Metastatic Lung Carcinoma in the Adrenal Gland (tissue), 1 donor: ENCODE measurements around a stretch of chr1.

- PRO-cap = bidirectional peak, plus-strand start at chr1:58816482, minus-strand start at chr1:58816422
Measured at GRCh38 chr1:58816087-58816754, 32.4 kb upstream of the JUN start.

GRCh38 chr1:58903139-58904517, 119.8 kb upstream of the JUN start:
- PRO-cap = bidirectional peak, plus-strand start at chr1:58903895, minus-strand start at chr1:58903737; bidirectional peak, plus-strand start at chr1:58904211, minus-strand start at chr1:58904089

DNA sequence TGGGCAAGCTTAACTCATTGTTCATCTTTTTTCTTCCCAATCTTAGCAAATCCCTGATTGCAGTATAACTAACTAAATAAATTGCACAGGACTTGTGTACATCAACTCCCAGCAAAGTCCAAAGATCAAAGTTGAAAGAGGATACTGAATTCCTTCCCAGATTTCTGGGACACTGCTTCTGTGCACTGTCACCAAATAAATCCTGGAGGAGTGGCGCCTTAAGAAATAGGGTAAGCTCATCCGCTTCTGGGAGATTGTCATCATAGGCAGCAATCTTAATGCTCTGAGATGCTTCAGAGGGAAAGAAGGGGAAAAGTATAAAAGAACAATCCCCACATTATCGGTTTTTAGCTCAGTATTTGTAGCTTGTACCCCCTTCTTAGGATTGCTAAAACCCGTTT, 19.2 kb downstream of the FGGY start:
- PRO-cap = no peak

DNA sequence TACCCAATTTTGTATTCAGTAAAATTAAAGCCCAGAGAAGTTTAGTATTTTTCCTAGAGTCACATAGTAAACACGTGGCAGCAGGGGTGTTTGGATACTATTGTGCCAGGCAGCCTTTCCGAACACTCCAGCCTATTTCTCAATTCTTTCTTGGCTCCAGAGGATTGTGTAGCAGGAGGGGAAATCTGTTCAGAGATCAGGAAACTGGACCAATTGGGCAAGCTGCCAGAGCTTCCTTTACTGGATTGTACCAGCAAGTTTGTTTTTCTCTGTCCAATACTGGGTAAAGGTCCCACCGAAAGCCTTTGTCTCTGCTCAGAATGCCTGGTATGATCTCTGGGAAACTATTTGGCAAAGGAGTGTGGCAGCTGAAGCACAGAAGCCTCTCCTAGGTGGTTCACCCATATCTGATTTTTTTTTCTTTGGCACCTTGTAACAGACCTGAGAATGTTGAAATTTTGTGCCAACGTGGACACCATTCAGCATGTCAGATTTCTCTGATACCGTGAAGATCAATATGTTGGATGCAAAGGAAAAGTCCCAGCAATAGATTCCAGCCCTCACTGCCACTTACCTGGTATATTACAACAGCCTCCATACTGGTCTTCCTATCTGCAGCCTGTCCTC, 126.1 kb downstream of the FGGY start:
- PRO-cap = no peak

DNA sequence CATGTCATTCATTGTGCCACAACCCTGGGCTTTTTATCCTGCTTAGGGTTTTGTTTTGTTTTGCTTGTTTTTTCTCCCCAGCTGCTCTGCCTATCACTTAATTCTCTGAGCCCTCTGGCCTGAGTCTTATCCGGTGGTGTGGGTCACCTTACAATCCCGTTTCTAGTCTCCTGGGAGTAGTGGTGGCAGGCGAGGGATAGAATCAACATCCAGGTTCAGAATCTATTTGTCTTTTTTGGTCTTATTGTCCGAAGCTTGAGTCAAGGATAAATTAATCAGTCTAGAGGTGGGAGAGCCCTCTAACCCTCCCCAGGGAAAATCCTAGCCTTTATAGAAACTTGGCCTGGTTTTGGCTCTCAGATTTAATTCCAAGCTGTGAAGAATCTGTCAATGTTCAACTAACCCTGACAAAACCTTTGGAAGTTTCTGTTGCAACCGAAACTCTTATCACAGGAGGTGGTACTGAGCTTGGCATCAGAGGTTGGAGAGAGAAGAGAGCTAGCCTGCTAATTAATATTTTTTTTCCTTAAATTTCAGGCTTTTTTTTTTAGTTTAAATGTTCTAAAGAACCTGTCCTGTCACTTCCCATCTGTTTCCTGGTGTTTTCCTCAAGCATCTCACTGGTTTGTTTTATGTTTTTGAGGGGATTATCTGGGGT, 246.4 kb downstream of the FGGY start:
- PRO-cap = no peak

- PRO-cap = no peak
Measured at GRCh38 chr1:59594029-59594881, 220.5 kb upstream of the HOOK1 start.

DNA sequence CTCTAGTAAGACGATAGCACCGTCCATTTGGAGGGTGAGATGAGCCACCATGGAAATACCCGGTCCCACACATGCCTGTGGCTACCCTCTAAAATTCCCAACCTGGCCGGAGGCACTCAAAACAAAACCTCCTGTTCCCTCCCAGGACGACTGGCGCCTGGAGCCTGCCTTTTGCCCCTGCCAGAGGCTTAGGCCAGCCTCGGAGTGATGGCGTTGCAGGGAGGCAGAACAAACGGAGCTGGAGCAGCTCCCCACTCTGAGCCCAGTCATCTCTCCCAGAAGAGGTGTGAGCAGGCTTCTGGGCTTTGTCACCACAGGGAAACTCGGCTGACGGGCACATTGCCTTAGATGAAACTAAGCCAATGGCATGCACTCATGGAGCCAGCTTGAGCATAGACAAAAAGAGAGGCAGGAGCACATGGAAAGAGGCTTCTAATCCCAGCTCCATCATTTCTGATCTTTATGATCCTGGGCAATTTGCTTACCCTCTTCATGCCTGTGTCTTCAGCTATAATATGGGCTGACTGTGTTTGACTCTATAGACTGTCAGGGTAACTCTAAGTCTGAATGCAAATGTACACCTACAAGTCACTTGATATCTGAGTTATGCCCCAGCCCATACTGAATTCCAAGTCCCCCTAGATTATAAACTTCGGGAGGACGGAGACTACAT, 213.6 kb upstream of the HOOK1 start:
- PRO-cap = no peak

GRCh38 chr1:59759070-59760009, 55.4 kb upstream of the HOOK1 start:
- PRO-cap = no peak

GRCh38 chr1:59843248-59843946, 28.6 kb downstream of the HOOK1 start:
- PRO-cap = no peak

- PRO-cap = no peak
Measured at GRCh38 chr1:59847997-59848490, 33.3 kb downstream of the HOOK1 start.

DNA sequence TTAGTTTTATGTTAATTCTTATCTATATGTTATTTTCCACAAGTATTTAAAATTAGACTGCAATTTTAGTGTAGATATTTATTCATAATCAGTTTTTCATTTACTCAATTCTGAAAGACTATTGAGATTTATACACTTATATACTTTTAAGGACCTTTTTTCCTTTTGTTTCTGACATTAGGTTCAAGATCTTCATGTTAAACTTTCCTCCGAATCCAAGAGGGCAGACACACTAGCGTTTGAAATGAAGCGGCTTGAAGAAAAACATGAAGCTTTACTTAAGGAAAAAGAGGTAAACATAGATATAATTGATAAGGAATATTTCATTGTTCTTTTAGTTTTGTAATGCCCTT, 34.1 kb downstream of the HOOK1 start:
- PRO-cap = no peak

GRCh38 chr1:59858354-59858793, 43.6 kb downstream of the HOOK1 start:
- PRO-cap = no peak

DNA sequence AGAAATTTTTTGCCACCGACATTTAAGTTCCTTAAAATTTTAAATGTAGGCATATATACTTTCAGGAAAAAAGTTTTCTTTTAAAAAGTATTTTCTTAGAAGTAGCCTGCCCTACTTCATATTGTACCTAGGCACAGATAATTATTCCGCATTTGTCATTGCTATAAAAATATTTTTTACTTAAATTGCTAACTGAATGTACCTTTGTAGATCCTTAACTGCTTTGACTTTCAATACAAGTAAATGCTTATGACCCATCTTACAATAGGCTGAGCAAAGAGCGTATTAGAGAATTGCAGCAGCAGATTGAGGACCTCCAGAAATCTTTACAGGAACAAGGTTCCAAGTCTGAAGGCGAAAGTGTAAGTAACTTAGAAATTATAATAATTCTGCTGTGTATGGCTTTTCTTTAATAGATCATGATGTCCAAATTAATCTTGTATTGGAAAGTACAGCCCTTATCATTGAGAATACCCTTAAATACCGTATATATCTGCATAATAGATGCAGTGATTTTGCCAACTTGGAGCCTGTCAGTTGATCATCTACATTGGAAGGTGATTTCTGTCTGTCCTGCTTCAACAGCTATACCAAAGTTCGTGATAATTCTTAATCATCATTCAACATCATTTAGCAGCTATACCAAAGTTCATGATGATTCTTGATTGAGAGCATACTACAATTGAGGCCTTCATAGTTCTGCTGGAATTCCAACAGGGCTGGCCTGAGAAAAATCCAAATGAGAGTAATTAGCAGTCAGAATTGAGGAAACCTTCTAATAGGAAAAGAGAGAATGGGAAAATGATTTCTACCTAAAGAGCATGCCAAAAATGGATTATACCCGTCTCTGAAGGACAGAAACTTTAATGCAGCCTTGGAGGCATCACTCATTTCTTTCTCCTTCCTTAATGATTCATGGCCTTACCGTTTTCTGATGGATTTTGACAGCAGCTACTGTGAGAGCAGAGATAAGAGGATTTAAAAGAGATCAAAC, 48.1 kb downstream of the HOOK1 start:
- PRO-cap = no peak

- PRO-cap = no peak
Measured at GRCh38 chr1:59986417-59986939, 59.9 kb upstream of the CYP2J2 start.

- PRO-cap = no peak
Measured at GRCh38 chr1:60149335-60149566, 75.7 kb upstream of the C1orf87 start.

GRCh38 chr1:60855570-60855833, 226.9 kb upstream of the NFIA start:
- PRO-cap = no peak

GRCh38 chr1:61088447-61089486, 6.4 kb downstream of the NFIA start:
- PRO-cap = no peak

DNA sequence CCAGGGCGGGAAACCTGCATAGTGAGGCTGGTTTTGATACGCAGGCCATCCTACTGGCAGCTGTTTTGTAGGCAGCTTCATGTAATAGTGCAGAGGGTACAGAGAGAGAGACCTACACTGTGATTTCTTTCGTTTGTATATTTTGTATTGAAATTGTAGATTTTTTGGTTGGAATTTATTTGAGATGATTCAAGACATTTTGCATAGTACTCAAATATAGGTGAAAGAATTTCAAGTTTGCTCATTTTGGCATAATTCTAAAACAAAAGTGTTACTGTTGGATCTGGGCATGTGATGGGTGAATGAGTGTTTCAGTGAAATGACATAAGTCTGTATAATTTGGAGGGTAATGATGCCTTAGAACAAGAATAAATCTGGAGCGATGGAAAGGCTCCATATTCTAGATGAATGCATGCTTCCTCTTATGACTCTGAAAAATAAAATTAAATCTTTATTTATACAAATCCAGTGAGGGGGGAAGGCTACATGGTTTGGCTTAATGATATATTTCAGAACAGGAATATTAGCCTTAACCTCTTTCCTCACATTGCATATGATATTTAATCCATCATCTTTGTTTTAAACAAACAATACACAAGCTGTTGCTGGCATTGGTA, 41.0 kb downstream of the NFIA start:
- PRO-cap = no peak

- PRO-cap = no peak
Measured at GRCh38 chr1:61407386-61407941, 317.5 kb downstream of the TM2D1 start.

DNA sequence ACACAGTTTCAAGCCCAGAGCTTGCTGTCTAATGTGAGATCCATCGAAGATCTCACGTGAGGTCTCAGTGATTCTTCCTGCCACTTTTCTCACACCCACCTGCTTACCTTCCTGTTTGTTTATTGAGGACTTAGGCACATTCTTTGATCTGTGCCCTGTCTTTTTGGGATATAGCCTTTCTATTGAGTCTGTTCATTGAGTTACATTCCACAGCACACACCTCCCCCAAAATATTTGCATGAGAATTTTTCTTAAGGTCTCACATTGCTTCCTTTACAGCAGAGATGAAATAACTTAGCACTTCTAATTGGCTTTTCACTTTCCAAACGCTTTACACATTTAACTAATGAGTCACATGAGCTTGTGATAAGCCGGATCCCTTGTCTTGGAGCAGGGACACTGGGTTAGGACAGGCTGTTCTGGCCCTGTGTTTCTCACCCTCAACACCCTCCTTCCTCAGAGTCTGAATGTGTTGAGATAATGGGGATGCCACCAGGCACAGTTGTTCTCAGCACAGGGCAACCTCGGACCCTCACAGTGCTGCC, 288.3 kb downstream of the TM2D1 start:
- PRO-cap = no peak